Fibroblast of the aortic adventitia (primary cell): ENCODE measurements around a stretch of chr12.

DNA sequence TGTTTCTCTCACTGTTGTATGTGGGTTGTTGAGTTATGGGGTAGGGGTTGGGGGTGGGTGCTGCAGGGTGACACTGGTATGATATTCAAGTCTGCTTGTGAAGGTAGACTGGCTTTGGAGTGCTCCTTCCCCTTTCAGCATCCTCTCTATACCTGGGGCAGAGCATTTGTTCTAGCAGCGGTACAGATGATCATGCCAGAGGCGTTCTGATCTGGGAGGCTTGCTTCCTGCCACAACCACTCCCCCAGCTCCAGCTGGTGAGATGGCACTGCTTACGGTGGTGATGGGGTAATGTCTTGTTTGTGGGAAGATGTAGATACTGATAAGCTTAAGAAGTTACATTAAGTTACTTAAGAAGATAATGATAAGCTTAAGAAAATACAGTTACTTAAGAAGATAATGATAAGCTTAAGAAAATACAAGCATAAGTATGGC, 131.8 kb downstream of the ERC1 start:
- CAGE, long polyA plus RNA = no peak

DNA sequence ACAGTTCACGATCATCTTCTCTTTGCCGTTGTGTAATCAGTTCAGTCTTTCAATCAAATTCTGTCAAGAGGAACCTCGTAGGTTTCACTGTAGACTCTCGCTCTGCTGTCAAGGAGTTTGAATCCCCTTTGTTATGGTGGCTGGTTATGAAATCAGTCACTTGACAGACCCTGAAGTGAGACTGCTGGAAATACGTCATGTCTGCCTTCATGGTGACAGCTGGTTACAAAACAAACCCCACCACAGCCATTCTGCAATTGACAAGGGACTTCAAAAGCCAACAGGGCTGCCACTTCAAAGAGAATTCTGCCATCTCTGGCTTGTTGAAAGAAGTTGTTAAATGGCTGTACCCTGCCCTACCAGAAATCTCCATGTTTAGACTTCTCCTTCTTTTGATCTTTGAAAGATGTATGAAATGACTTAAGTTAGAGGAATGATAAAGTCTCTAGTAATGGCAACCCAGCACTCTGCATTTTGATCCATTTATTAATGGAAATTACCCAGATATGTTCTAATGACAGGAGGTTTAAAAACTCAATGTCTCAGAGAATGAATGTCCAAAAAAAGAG, 286.9 kb downstream of the ERC1 start:
- CAGE, long polyA plus RNA = no peak

- CAGE, long polyA plus RNA = no peak
Measured at GRCh38 chr12:1350187-1350941, 244.0 kb downstream of the FBXL14 start.

- CAGE, long polyA plus RNA = no peak
Measured at GRCh38 chr12:1518529-1519413, 75.6 kb downstream of the FBXL14 start.

DNA sequence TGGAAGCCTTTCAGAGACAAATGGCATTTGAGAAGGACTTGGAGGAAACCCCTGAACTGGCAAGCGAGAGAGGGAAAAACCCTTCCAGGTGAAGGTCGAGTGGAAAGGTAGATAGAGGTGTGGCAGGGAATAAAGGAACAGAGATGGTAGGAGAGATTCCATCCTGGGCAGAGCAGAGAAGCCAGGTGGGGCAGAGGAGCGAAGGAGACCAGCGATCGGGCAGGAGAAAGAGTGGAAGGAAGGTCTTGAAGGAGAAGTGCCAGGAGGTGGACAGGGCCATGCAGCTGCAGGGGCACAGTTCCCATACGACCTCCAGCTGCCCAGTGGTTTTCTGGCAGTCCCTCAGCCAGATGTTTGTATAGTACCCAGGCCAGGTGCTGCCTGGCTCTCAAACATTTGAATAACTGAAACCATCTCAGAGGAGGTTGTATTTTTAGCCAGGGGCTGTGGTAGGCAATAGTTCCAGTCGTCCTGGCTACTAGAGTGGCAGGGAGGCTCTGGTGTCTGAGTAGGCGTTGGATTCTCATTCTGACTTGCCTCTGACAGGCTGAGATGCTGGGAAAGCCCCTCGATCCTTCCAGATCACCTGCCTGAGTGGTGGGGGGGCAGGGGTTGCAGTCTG, 40.1 kb downstream of the FBXL14 start:
- CAGE, long polyA plus RNA = no peak

- CAGE, long polyA plus RNA = no peak
Measured at GRCh38 chr12:1629542-1630645, 863 bp downstream of the WNT5B start.

DNA sequence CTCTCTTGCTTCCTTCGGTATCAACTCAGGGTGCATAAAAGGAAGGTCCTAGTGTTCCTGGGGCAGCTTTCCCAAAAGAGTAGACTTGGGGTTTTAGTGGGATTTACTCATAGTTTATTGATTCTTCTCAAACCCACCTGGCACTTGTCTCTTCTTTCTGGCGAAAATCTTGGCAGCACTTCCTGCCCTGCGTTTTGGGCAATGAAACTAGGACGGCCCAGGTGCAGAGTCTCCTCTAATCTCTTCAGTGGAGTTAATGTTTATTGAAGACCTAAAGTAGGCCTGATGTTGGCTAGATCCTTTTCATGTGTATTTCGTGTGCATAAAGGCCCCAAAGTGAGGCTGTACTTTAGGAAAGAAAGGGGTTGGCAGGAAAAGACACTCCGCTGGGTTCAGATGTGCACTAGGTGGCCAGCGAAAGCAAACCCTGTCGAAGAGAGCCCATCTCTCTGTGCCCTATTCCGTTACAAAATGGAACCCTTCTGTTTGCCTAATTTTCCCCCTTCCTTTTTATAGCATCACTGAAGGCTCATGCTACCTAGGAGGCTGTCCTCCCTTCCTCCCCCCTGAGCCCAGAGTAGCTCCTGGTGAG, 5.2 kb downstream of the WNT5B start:
- CAGE, long polyA plus RNA = no peak

- CAGE, long polyA plus RNA = no peak
Measured at GRCh38 chr12:1662557-1663585, 28.0 kb upstream of the ADIPOR2 start.

- CAGE, long polyA plus RNA = no peak
Measured at GRCh38 chr12:1670855-1671399, 19.9 kb upstream of the ADIPOR2 start.

DNA sequence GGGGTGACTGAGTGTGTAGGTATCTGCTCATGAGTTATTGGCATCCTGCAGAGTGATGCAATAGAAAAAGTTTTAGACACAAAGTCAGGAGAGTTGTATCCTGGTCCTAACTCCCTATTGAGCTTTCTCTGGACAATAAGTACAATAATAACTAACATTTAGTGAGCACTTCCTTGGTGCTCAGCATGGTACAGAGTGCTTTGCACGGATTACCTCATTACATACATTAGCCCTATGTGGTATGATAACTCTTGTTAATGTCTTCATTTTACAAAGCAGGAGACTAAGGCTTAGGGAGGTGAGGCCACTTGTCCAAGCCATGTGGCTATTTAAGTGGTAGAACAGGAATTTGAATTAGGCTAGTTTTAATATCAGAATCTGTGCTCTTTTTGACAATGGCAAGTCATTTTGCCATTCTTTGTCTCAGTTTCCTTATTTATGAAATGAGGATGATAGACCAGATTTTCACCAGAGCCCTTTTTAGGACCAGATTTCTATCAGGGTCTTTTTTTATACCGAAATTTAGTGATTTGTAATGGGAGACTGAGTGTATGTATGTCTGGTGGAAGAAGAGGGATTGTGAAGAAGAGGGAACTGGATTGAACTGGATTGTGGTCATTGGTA, 36.2 kb upstream of the LRTM2 start:
- CAGE, long polyA plus RNA = no peak

GRCh38 chr12:1787592-1787999, 32.8 kb upstream of the LRTM2 start:
- CAGE, long polyA plus RNA = no peak

GRCh38 chr12:1970194-1970895, 33.9 kb downstream of the DCP1B start:
- CAGE, long polyA plus RNA = no peak

DNA sequence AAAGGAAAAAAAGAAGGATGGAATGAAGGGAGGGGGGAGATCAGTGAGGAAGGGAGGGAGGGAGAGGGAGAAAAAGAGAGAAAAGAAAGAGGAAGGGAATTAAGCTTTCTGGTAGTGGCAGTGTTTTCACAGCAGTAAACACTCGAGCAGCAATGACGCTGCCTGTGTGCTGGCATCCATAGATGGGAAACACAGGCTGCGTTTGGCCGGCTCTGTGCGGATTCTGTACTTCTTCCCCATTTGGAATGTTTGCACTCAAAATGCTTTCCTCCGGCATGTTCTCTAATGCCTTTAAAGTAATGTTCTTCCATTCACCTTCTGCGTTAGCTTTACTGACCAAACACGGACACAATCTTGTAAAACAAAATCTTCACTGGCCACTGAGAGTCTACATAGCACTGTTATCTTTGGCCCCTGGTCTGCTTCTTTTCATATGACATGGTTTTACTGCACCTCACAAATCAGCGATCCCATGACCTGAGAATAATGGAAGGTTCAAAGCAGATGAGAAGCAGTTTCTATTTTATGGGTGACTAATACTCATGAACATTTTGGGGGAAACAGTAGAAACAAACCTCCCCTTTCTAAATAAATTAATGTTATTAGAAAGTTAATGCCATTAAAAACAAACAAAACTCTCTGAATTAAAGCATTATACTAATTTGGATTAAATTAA, 31.3 kb downstream of the DCP1B start:
- CAGE, long polyA plus RNA = no peak

GRCh38 chr12:2027235-2027737, 23.0 kb upstream of the DCP1B start:
- CAGE, long polyA plus RNA = no peak

- CAGE, long polyA plus RNA = no peak
Measured at GRCh38 chr12:2124387-2125011, 71.7 kb downstream of the CACNA1C start.

DNA sequence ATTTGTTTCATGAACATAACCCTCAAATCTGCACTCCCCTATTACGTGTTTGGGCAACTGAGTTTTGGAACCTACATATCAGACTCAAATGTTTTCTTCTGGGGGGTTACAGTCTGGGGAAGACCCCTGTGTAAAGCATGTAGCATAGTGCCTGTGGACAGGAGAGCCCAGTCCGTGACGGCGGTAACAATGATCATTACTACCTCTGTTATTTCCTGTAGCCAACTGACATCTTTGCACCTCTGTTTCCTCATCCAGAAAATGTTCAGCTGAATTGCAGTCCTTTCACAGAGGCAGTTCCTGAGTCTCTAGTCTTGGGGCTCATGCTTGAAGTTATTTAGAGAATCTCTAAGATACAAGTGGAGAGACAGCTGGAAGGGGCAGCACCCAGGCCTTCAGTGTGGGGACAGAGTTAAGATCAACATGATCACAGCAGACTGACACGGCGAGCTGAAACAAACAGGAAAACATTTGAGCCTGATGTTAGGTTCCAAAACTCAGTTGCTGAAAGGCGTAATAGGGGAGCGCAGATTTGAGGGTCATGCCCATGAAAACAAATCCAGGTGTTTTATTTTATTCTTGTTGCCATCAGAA, 128.3 kb downstream of the CACNA1C start:
- CAGE, long polyA plus RNA = no peak

DNA sequence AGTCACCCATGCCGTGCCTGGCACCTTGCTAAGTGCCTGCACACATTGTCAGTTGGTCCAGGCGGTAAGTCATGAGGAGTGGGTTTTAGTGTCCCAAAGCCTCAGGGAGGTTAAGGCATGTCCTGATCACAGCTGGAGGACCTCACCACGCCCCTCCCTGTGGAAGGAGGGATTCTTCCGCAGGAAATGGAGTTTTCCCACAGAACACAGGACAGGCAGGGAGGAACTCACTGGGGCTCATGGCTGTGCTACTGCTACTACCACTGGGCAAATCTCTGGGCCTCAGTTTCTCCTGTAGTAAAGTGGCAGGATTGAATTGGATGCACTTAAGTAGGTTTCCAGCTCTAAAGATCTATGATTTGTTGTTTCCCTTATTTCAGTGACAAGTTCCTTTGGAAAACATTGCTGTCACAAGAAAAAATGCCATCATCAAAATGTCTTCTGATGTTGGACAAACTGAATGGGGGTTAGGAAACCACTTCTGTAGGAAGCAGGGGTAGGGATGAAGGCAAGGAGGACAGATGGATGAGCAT, 142.4 kb downstream of the CACNA1C start:
- CAGE, long polyA plus RNA = no peak

GRCh38 chr12:2494310-2495026, 300.3 kb upstream of the FKBP4 start:
- CAGE, long polyA plus RNA = no peak

DNA sequence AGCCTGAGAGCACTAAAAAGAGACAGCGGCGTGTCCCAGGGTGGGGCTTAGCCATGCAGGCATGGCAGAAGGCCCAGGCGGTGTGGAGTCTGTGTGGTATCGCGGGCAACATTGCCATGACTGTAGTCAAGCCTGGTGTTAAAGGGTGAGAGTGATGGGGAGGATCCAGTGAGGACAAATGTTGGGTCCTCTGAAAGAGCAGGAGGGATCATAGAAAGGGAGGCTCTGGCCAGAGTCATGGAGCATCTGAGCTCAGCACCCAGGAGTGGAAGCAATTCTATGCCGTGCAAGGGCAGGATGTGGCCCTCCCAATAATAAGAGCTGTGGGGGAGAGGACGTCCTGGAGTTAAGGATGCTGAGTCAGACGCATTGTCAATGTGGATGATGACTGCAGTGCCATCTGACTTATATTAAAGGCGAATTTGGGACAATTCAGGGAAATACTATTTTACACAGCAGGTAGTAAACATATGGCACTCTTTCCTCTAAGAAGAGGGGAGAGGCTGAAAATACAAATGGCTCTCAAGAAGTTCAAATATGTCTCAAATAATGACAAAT, 241.1 kb upstream of the FKBP4 start:
- CAGE, long polyA plus RNA = no peak

DNA sequence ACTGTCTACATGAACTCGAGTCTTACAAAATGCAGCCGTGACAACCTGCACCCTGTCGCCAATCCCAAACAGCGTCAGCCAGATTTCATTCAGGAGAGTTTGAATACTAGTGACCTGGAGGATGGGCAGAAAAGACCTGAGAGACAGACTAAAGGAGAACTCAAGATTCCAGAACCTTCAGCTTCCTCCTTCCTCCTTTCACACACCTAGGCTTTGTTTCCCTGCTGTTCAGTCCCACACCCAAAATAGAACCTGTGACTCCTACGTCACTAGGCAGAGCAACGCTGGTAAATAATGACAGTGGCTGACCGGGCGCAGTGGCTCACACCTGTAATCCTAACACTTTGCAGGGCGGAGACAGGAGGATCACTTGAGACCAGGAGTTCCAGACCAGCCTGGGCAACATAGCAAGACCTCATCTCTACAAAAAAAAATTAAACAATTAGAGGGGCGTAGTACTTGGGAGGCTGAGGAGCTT, 166.4 kb upstream of the FKBP4 start:
- CAGE, long polyA plus RNA = no peak